ENCODE measurements around a stretch of chr13.

DNA sequence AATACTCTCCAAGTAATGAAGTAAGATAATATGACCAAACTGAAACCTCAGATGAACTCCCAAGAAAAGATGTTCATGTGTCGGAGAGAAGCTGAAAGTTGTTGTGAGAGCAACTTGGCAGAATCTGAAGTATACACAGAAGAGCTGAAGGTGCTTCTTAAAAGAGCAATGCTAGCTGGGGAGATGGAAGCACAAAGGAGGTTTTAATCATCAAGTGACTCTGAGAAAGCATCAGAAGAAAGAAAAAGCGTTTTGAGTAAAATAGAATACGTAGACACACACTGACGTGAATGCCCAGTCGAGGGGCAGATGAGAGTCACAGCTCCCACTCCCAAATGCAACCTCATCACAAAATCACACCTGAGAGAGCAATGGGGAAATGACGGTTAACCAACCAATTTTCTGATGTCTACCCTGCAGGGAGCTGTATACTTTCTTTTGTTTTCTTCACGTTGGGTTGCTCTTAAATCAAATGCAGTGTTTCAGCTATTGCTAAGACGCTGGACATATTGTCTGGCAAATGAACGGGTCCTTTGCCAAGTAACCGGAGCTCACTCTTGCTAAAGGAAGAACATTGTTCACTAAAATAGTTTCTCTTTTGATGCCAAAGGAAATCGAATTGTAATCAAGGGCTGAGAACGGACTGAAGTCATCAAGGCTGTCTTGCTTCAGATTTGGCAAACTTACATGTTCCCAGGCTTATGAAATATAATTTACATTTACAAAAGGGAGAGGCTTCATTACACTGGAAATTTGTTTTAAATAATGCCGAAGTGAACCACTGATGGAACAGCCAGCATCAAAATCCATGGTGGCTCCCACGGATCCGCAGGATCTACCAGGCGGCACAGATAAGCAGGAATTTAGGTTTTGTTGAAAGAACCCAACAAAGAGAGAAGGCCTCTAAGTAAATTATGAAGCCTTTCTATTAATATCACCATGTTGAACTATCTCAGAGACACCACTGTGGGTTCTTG lies 142.3 kb upstream of the ARGLU1 start:
- RRBS, result no CpG with 5 or more reads among the region's 16 CpGs

- RRBS, result no CpG with 5 or more reads among the region's 11 CpGs
These were observed 227.7 kb upstream of the ARGLU1 start for GRCh38 chr13:106795460-106796300.

GRCh38 chr13:106867184-106867797 lies 299.4 kb upstream of the ARGLU1 start:
- RRBS, result no CpG with 5 or more reads among the region's 18 CpGs

DNA sequence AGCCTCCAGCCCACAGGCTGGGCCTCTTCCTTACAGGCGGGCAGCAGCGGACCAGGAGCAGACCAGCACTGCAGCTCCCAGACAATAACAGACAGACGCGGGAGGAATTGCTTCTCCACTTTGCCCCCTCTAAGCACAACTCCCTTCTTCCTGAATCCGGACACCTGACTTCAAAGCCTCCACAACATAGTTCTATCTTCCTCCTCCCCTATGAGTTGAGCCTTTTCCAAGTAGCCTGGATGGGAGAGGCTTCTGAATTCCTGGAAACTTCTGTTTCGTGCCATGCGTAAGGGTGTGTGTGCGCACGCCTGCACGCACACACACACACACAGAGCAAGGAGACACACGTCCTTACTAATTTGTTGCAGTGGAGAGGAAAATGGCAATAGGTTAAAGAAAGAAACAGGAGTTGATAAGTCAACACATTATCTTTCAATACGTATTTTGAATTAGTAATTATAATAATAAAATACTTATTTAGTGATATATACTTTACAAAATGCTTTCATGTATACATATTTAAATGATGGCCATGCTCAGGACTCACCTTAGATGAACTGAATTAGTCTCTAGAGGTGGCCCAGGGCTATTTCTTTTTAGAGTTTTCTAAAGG lies 338.0 kb upstream of the ARGLU1 start:
- RRBS, result no CpG with 5 or more reads among the region's 12 CpGs

GRCh38 chr13:108304323-108304662 lies 34.8 kb downstream of the TNFSF13B start:
- RRBS, result no CpG with 5 or more reads among the region's 3 CpGs

- RRBS, result no CpG with 5 or more reads among the region's 4 CpGs
These were observed 133.4 kb downstream of the TNFSF13B start for GRCh38 chr13:108402918-108403403.

GRCh38 chr13:108873295-108873628 lies 243.9 kb downstream of the MYO16 start:
- RRBS, result no CpG with 5 or more reads among the region's 9 CpGs

GRCh38 chr13:109243525-109244378 lies 542.6 kb downstream of the IRS2 start:
- RRBS, result no CpG with 5 or more reads among the region's 10 CpGs

DNA sequence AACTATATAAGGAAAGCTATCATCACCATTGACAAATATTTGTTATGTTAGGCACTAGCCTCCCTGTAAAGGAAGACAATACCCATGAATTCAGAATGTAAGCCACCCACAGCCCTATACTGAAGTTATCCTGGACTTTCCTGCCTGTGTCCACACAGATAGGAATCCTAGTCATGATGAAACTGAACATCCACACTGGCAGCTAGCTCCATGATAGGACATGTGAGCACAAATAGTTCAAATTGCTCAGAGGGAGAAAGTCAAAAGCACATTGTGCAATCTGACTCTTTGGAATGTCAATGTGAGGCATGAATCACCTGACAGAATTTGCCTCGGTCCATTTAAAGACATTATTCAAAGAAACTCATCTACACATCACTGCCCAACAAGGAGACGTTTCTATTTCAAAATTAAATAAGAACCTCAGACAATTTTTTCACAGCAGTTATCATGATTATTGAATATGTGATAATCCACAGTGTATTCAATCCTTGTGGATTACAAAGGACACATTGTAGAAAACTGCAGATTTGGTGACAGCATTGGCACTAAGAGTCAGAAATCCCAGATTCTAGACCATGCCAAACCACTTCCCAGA lies 529.3 kb downstream of the IRS2 start:
- RRBS, result no CpG with 5 or more reads among the region's 2 CpGs

DNA sequence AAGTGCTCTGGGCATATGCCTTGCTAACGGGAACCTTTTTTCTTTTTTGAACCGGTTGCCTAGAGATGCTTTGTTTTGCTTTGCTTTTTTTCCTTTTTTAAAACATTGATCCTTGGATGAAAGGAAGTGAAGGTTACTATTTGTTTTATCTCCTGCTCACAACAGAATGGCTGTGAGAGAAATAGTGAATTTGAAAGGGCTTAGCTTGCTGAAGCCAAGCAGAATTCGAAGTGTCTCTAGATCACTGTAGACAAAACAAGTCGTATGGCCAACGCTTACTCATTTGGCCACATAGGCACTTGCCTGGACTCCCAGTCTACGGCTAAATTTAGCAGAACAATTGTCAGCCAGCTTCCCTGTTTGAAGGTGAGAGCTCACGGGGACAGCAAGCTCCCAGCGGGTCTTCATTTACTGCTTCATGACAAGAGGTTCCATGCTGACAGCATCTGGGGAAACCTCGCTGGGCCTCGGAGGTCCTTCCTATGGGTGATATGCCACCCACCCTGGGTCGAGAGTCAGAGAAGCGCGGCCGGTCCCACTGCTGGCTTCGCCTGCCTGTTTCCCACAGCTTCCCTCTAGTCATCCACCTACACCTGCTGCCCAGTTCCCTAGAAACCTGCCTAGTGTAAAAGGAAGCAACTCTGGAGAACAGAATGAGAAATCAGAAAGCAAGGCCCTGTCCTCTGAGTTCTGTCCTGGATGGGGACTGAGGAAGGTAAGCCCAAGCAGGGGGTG lies 504.7 kb downstream of the IRS2 start:
- RRBS, result no CpG with 5 or more reads among the region's 15 CpGs

DNA sequence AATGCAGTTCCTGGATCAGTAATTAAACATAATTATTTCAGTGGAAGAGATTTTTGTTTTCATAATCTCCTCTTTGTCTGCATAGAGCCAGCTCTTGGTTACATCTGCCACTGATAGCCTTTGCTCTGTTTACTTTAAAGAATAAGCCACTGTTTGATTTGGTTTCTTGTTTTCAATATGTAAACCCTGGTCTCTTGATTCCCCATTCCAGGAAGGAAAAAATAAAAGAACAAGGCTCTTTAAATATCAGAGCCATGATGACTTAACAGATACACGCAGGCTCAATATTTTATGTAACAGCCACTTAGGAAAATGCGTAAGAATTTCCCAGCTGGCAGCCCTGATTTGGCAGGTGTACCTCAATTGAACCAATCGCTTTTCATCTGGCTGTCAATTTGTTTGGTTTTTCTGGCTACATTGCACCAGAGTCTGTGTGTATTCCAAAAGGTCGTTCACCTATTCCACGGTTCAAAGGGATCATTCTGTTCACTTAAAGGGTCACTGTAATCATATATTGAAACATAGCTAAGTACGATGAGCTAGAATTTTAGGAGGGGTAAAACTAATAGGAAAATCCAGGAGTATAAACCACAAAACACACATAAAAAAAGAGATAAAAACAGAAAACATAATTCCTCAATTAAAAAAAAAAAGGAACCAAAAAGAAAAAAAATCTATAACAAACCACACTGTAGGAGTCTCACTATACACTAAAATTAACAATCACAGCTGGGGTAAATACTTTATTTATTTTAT lies 65.5 kb downstream of the IRS2 start:
- RRBS, result no CpG with 5 or more reads among the region's 6 CpGs

- RRBS, result 96% methylated on average over 19 of the region's 64 CpGs
These were observed 4.2 kb downstream of the IRS2 start for GRCh38 chr13:109782120-109782713.

DNA sequence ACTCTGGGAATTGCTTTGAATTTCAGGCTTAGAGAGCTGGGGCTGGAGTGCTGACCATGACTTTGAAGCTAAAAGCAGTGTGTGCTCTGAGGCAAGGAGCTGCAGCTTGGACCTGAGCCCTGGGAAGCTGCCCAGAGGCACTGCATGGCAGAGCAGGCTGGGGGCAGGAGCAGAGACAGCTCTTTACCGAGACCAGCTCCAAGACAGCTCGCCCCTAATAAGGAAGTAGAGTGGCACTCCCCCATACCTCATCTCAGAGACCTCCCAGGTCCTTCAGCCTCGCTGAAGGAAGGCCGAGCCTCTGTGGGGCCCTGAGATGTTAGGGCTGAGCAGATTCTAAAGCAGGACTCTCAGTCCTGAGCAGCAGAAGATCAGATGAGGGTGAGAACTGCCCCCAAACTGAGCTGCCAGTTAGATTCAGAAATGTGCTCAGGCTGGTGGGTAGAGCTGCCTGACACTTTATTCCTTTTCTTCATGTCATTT lies 200.1 kb downstream of the COL4A1 start:
- RRBS, result no CpG with 5 or more reads among the region's 4 CpGs

DNA sequence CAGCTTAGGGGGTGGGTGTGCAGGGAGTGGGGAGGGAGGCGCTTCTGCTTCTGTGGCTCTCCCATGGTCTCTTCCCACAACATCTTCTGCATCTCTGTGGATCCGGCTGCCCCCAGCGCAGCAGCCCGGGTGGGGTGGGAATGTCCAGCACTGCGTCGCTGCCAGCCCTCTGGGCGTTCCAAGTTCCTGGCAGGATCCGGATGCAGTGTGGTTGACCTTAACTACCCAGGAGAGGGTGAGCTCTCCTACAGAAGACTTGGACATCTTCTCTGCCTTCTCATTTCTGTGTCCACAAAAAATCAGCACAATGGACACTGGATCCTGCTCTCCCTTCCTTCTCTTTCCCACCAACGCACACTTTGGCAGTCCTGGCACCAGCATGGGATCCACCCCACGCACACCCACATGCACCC lies 177.4 kb downstream of the COL4A1 start:
- RRBS, result 95% methylated on average over 5 of the region's 10 CpGs

DNA sequence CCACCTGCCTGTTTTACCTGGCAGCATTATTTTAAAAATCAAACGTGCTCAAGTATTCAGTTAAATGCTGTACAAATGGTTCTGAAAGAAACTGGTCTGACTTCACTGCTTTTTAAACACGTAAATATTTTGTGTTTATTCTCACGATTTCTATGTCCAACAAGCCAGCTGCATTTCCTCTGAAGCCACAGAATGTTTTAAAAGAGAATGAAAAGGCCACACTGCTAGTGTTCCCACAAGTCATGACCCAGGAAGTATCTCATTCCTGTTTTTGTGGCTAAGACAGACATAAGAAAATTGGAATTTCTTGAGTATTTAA lies 81.1 kb downstream of the COL4A1 start:
- RRBS, result no CpG with 5 or more reads among the region's 3 CpGs

GRCh38 chr13:110246365-110247046 lies 60.5 kb downstream of the COL4A1 start:
- RRBS, result no CpG with 5 or more reads among the region's 8 CpGs

DNA sequence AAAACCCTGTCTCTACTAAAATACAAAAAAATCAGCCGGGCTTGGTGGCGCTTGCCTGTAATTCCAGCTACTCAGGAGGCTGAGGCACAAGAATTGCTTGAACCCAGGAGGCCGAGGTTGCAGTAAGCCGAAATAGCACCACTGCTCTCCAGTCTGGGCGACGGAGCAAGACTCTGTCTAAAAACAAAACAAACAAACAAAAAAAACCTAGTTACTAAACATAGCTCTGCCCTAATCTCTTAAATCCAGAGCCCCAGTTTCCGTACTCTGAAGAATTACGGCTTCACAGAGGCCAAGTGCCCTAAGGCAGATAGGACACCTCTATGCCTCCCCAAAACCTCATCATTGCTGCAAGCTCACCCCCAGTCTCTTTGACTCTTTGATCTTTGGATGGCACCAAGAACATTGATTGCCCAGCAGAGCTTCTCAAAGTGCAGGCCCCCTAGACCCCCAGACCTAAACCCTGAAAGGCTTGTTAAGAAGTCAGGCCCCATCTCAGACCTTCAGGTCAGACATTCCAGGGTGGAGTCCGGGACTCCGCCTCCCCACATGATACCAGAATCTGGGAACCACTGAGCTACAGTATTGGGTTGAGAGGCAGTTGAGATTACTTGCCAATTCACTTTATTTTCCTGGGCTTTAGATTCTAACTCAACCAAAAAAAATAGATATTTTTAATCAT lies 2.9 kb downstream of the COL4A2 start:
- RRBS, result no CpG with 5 or more reads among the region's 10 CpGs

GRCh38 chr13:110357281-110358022 lies 50.4 kb downstream of the COL4A2 start:
- RRBS, result no CpG with 5 or more reads among the region's 21 CpGs

DNA sequence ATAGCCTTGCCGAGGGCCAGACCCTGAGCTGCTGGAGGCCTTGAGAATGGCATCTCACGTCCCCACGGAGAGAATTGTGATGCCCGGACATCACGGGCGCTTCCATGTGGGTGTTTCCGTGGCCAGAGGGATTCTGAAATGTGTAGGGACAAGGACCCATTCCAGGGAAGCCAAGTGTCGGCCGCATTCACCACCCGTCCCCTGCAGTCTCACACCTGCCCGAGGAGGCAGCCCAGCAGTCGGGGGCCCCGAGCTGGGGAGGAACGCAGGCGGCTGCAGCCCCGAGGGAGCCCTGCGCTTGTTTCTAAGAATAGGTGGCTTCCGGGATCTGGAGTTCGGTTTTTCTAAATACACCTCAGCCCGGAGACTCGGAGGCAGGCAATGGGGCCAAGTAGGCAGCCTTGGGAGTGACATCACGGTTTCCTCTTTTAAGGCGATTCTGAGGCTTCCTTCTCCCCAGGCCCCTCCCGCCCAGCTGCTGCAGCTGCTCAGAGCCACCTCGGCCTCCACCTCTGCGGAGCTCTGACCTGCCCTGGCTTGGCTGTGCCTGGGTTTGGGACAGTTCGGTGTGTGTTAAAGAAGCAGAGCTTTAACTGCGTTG lies 80.3 kb downstream of the COL4A2 start:
- RRBS, result no CpG with 5 or more reads among the region's 28 CpGs

GRCh38 chr13:110424568-110425204 lies 117.6 kb downstream of the COL4A2 start:
- RRBS, result no CpG with 5 or more reads among the region's 20 CpGs